Mesenchymal stem cell of the bone marrow (primary cell): Measurements from ENCODE around the gene EMX1.

- CAGE, long polyA plus RNA = no peak
Measured at GRCh38 chr2:71426367-71427688, 39.7 kb upstream of the DYSF start.

DNA sequence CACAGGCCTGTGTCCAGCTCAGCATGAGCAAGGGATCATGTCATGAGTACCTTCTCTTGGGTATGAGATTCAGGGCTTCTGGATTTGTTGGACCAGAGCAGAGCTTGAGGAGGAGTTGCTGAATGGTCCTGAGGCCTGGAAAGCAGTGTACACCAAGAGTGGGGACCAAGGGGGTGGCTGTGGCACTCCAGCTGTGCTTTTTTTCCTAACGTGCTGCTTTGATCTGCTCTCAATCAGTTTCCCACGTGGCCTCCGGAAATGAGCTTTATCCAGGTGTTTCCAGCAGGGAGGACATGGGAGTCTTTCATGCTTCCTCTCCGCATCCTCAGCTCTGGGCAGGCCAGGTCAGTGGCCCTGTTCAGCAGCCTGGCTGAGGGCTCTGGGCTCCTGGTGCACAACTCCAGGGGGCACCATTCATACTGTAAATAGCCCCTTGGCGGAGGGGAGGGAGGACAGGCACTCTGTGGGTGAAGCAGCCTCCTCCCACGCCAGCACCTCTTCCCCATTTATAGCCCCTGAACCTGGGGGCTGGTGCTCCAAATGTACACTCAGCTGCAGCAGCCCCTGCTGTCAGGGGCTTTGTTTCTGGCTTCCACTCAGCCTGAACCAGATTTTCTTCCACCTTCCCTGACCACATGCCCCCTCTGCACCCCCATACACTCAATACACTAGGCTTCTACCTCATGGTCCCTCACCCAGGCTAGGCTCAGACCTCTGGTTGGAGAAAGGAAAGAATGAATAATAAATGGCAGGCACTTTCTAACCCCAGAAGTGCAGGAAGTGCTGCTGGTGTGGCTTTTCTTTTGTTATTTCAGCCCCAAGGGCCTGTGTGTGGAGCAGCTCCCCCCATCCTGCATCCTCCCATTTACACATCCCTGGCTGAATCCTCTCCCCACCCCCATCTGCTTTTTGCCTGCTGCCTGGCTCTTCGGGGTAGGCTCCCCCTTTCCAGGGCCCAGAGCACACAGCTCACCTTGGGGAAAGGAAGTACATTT is 11.0 kb upstream of the DYSF start:
- CAGE, long polyA plus RNA = no peak

- CAGE, long polyA plus RNA = no peak
Measured at GRCh38 chr2:71615421-71615963, 149.0 kb downstream of the DYSF start.

- CAGE, long polyA plus RNA = no peak
Measured at GRCh38 chr2:71700601-71701554, 234.4 kb downstream of the DYSF start.

DNA sequence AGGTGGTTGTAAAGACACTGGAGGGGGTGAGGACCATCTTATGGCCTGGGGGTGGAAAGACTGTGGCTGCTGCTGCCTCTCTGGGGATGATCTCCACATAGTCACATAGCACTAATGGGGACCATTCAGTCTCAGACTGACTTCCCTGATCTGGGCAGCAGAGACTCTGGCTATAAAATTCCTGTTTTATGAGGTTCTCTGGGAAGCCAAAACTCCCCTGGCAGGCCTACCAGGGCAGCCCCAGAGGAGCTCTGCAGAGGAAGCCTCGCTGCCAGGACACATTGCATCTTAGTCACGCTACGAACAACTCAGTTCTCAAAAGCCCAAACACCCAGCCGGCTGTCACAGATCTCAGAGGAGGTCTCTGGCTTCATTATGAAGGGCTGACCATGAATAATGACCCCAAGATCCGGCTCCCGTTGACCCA is 212.5 kb downstream of the CYP26B1 start:
- CAGE, long polyA plus RNA = no peak

- CAGE, long polyA plus RNA = no peak
Measured at GRCh38 chr2:72142574-72143400, 4.9 kb downstream of the CYP26B1 start.

GRCh38 chr2:72302600-72303644 is 155.3 kb upstream of the CYP26B1 start:
- CAGE, long polyA plus RNA = no peak

DNA sequence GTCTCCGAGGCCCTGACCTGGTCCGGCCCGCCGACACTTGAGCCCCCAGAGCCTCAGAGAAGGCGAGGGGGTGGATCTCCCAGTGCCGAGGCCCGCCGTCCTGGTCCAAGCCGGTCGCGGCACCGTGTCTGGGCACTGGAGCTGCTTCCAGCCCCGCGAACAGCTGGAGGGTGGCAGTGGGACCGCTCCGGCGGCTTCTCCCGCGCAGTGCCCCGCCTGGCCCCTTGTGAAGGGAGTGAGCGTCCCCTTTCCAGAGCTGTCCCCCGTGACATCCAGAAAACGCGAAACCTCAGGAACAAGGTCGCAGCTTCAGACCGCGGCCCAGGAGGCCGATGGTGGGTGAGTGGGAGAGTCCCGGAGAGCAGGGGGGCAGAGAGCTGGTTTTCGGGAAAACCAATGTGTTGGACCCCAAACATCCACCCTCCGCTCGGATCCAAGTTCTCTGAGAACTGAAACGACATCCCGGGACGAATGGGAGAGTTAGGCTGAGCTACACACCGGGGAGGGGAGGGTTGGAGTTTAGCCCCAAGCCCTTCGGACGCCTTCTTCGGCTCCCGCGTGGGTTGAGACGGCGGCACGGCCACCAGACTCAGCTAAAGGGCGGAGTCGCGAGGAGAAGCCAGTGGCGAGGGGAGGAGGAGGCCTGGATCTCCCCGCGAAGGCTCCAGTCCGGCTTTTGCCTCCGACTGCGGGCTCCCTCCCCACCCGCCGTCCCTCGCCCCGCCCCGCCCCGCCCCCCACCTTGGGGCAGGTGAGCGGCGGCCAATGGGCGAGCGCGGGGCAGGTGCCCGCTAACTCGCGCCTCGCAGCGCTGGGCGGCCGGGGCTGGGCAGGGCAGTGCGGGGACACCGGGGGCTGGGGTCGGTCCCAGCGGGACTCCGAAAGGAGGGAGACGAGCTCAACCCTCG is at the start of gene EMX1:
Gene EMX1 (plus strand): TSS at position 794 of the 908 bp plus-strand sequence.
- CAGE, long polyA plus RNA = no peak

- CAGE, long polyA plus RNA = no peak
Measured at GRCh38 chr2:72932309-72932621, 14.9 kb downstream of the EMX1 start.

GRCh38 chr2:72953852-72954279 is 36.5 kb downstream of the EMX1 start:
- CAGE, long polyA plus RNA = no peak

DNA sequence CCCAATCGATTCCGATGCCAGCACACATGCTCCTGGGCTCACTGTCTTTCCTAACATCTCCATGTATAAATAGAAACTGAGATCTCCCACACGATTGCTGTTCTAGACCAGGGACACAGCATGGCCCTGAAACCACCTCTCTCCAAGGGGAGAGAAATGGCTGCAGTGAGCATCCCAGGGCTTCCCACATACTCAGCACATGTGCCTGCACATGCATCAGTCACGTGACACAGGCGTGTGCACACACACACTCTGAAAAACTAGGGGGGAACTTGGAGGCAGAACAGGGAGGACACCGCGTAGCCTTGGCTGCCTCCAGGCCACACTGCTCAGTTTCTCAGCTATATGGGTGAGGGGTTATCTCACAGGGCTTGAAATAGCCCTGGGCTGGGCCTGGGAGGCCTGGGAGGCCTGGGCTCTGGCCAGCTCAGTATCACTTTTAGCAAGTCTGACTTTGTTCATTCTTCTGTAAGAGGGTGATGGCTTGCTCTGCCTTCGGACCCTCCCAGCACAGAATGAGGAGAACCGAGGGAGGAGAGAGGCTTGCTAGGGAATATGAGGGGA is 66.9 kb downstream of the EMX1 start:
- CAGE, long polyA plus RNA = no peak

GRCh38 chr2:73034664-73035101 is 36.8 kb downstream of the SFXN5 start:
- CAGE, long polyA plus RNA = no peak

- CAGE, long polyA plus RNA = no peak
Measured at GRCh38 chr2:73058448-73059636, 12.7 kb downstream of the SFXN5 start.

DNA sequence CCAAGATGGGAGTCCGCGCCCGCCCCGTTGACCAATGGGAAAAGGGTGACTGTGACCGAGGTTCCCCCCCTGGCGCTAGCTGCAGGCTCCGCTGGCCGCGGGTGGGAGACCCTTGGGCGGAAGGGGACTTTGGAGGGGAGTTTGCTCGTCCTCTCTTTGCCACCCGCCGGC is 219 bp downstream of the SFXN5 start:
- CAGE, long polyA plus RNA = no peak

DNA sequence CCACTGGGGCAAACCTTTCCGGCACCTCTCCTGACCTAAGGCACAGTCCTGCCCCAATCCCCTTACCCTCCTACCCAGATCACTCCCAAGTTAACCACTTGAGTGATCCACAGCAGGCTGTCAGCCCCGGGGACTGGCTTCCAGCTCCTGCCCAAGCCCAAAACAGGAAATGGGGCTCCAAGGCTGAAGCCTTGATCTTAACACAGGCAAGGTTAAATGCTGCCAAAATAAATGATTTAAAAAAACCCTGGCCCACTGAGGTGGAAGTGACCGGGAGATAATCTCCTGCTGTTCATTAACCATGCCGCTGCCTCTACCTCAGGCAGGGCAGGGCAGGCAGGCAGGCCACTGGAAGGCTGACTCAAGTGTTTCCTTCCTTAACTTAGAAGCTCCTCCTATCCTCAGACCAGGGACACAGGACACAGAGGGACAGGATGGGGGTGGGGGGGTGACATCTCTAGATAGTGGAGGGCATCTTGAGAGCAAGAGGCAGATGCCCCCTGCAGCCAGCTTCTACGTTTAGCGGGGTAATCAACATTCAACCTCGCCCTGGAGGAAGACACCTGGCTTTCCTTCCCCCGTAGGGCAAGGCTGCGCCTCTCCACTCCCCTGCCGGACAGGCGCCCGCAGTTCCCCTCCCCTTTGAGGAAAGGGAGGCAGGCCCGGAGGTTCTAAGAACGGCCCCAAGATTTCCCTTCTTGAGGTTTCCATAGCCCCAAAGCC is 1.3 kb downstream of the RAB11FIP5 start:
- CAGE, long polyA plus RNA = no peak

DNA sequence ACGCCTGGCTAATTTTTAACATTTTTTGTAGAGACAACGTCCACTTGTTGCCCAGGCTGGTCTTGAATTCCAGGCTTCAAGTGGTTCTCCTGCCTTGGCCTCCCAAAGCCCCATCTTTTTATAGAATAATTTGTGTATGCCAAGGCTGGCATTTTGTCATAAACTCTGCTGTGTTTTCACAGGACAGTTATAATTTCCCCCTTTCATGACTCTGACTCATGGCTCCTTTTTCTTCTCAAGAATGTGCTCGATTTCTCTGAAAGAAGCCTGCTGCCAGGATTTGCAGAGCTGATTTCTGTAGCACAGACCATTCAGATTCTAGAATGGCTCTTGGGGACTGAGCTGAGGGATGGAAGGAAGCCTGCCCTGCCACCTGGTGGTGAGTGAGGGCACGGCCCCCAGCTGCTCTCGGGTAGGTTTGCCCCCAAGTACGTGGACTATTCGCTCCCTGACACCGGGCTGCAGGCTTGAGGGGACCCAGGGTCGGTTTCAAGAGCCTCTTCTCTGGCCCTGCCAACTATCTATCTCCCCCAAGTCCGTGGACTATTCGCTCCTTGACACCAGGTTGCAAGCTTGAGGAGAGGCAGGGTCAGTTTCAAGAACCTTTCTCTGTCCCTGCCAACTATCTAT is 1.6 kb upstream of the SMYD5 start:
- CAGE, long polyA plus RNA = no peak

GRCh38 chr2:73386522-73387124 is 987 bp downstream of the ALMS1 start:
- CAGE, long polyA plus RNA = no peak

GRCh38 chr2:73461536-73462045 is 76.0 kb downstream of the ALMS1 start:
- CAGE, long polyA plus RNA = no peak

- CAGE, long polyA plus RNA = no peak
Measured at GRCh38 chr2:73640188-73641175, 1.7 kb downstream of the NAT8 start.

DNA sequence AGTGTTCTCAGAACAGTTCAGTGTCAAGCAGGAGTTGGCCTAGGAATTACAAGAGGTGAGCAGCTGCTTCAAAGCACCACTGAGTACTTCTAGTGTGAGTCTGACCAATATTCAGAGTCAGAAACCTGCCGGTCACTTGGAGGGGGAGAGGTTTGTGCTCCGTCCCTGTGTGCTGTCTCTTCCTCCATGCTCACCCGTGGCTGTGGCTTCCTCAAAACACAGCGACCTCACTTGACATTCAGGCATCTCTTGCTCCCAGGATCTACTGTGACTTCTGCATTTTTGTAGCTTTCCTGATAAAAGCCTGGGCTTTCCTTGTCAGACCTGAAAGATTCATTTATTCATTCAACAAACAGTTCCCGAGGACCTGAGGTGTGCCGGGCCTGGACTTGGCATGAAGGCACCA is 32.9 kb downstream of the TPRKB start:
- CAGE, long polyA plus RNA = no peak